Measurements from ENCODE around the genes LLCFC1, OR2A1 and TPK1.

GRCh38 chr7:141562641-141562901 lies 11.4 kb downstream of the AGK start:
- PRO-cap, result no peak

- PRO-cap, result no peak
Observed at GRCh38 chr7:141649429-141649786, 52.6 kb downstream of the DENND11 start.

DNA sequence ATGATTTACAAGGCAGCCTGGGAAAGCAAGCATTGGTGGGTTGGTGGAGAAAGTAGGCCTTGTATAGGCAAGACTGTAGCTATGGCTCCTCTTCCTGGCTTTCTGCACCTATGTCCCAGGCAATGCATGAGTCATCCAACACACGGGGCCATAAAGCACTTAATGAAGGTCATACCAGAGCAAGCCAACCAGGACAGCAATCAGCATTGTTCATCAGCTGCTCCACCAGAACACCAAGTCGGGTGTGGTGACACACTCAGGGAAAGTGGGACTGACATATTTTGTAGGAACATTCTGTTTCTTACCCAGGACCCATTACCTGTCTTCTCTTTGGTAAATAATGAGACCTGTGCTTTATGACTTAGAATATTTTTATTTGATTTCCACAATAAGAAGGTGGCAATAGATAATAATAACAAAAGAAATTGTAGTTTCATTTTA lies 5.9 kb downstream of the MGAM start:
- PRO-cap, result no peak

DNA sequence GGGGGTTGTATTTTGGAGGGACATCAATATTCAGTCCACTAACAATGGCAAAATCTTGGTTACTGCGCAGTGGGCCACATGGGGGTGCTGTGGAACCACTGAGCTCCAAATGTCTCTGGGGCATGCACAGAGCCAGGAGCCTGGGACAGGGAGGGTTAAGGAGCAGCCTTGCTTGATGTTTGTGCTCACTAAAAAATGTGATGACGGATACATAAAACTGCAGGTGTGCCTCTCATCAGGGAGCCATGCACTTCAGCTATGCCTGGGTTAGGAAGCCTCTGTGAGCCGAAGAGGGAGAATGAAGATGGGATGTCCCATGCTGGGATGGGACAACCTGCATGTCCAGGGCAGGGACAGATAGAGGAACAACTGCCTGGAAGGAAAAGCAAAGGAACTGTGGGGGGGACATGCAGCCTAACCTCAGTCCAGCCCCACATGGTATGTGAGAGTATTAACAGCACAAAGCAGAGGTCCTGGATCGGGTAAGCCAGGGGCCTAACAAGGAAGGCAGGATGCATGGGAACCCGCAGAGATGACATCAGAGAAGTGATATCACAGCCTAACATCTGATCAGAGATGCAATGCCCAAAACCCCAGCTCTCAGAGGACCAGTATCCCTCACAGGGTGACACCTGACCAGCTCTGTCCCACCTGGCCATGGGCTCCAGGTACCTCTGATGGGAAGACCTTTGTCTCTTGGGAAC lies 62.4 kb upstream of the PRSS58 start:
- PRO-cap, result no peak

GRCh38 chr7:142391712-142392023 lies 133.8 kb upstream of the PRSS58 start:
- PRO-cap, result no peak

DNA sequence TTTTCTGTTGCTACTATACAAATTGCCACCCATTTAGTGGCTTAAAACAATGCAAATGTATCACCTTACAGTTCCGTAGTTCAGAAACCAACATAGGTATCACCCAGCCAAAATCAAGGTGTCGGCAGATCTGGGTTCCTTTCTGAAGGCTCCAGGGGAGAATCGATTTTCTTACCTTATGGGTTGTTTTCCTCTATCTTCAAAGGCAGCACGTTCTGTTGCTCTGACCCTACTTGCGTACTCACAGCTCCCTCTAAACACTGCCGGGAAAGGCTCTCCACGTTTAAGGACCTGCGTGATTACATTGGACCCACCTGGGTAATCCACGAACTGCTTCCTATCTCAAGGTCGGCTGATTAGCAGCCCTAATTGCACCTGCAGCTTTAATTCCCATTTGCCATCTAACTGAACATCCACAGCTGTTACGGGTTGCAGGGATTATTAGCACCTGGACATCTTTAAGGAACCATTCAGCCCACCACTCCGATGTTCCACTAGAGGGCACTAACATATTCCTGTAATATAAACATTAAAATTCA lies 37.2 kb upstream of the PRSS1 start:
- PRO-cap, result no peak

DNA sequence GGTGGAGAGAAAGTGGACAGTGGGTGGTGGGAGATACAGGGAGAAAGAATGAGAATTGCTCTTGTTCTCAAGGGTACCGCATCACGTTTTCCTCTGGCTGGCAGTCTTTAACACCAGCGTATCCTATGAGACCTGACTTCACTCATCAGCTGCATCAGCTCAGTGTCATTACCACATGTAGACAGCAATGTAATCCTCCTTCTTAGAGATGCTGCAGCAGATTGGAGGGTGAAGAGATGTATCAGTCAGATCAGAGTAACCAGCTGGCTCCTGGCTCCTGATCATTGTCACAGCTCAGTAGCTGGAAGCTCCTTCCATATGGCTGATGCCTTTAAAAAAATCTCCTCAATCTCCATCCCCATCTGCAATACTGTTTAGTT lies 39.8 kb upstream of the EPHB6 start:
- PRO-cap, result no peak

GRCh38 chr7:142939330-142939773 lies at the start of gene LLCFC1:
LLCFC1 (plus strand) TSS chr7:142939484.
- PRO-cap, result no peak

DNA sequence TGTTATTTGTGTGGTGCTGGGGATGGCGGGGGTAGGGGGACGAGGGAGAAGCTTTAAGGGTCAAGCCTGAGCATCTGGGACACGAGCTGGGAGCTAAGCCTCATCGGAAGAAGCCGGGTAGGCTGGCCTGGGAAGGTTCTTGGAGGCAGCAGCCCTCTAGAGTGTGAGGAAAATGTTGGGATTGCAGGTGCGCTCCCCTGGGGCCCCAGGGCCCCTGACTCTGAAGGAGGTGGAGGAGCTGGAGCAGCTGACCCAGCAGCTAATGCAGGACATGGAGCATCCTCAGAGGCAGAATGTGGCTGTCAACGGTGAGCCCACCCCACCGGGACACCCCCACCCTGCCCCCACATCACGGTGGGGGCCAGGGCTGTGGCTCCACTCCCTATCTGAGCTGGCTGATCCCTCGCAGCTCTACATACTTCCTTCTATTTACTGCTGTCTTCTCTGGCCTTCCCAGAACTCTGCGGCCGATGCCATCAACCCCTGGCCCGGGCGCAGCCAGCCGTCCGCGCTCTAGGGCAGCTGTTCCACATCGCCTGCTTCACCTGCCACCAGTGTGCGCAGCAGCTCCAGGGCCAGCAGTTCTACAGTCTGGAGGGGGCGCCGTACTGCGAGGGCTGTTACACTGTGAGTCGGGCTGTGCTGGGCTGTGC lies 7.0 kb downstream of the ZYX start:
- PRO-cap, result no peak

DNA sequence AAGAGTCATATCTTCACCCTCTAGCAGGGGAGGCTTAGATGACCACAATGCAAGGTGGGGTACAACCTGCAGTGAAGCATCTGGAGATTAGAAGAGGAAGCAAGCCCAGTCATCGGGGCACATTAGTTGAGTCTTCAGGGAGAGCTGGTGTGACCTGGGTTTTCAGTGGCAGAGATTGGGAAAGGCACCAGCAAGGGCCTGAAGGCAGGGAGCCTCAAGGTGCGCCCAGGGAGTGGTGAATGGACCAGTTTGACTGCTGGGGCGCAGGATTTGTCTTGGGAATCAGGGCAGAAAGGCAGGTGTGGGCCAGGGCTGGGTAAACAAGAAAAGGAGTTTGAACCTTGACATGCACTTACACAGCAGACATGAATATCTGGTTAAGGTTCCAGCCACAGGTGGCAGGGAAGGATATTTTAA lies 574 bp upstream of the EPHA1 start:
- PRO-cap, result no peak

- PRO-cap, result no peak
Observed at GRCh38 chr7:144312112-144312669, at the start of gene OR2A1. OR2A1 (plus strand) TSS chr7:144312419.

DNA sequence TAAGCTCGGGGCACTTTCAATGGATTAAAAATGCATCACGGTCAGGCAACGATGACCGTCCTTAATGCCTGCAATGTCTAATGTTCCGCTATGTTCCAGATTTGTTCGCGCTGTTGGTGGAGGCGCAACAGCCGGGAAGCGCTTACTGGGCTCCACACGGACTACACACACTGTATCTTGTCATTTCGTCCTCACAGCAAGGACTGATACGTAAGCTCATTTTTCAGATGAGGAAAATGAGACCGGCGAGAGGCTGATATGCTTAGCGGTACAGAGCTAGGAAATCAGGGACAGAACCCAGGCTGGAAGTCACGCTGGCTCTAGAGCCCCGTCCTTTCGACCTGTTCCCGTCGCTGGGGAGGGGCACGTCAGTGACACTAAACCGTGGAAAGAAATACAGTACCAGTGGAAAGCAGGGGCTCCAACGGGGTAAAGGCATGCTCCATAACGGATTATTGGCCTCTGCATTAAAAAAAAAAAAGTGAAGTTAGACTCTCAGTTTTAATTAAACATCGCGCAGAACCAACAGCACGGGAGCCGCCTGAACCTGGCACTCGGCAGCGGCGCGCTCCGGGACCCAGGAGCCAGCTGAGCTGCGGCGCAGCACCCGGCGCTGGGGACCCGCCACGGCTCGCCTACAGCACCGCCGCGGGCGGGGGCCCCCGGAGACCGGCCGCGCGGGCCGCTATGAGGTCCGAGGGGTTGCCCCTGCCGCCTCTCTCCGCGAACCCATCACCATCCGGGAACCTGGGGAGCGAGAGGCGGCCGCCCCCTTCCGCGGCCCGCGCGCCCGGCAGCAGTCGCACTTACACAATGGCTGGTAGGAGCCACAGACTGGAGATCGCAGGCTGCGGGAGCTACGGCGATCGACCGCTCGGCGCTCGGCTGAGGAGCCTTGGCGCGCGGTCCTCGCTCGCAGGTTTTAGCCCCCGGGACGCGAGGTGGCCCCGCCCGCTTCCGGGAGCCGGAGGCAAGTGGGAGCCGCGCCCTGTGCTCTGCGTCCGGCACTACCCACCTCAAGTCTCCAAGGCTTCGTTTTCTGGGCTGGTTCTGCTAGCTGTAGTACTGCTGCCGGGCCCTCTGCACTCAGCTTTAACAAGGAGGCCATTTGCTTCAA lies at the start of gene TPK1:
Gene TPK1 (minus strand): TSS at position 897 of the 1,117 bp plus-strand sequence.
- PRO-cap, result bidirectional peak, plus-strand start at position 226 of the sequence, minus-strand start at position 75 of the sequence; unidirectional peak, minus-strand start at position 311 of the sequence; bidirectional peak, plus-strand start at position 1,035 of the sequence, minus-strand start at position 815 of the sequence

DNA sequence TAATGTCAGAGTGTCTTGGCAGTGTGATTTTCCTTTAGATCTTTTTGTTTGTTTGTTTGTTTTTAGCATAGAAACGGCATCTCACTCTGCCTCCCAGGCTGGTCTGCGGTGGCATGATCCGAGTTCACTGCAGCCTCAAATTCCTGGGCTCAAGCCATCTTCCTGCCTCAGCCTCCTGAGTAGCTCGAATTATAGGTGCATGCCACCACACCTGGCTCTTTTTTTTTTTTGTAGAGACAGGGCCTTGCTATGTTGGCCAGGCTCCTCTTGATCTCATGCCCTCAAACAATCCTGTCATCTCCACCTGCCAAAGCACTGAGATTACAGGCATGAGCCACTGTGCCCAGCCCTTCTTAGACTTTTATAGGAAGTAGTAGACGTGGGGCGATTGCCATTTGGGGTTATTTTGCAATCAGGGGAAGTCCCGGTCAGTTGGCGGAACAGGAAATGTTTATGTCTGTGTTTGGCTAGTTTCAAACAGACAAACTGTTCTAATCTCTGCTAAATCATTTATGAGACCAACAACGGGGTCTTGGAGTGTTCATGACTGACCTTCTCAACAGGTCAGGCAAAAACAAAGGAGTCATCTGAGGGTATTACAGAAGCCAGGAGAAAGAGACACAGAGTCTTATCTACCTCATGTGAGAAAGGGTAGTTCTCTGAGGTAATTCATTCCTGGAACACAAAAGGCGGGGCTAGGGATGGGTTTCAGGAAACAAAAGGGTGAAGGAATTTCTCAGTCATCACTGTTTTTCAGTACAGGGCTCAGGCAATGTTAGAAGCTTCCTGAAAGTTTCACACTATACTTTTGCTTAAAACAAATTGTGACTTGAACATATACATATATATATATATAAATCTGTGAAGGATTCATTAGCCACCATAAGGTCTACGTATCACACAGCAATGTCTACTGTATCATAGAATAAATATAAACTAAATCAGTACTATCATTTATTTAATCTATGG lies 6.5 kb upstream of the TPK1 start:
- PRO-cap, result no peak

GRCh38 chr7:145681207-145681557 lies 435.4 kb upstream of the CNTNAP2 start:
- PRO-cap, result no peak

DNA sequence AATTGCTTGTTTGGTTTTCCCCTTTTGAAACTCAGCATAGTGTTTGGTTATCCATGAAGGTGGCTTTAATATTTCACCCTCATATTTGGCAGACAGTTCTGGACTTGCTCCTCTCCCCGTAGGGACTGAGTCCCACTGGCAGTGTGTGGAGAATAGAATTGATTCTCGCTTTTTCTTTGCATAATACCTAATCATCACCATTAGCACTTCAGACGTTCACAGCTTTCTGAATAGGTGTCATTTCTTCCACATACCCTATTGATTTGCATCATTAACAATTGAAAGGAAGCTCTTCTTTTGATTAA lies 250.2 kb upstream of the C7orf33 start:
- PRO-cap, result no peak

DNA sequence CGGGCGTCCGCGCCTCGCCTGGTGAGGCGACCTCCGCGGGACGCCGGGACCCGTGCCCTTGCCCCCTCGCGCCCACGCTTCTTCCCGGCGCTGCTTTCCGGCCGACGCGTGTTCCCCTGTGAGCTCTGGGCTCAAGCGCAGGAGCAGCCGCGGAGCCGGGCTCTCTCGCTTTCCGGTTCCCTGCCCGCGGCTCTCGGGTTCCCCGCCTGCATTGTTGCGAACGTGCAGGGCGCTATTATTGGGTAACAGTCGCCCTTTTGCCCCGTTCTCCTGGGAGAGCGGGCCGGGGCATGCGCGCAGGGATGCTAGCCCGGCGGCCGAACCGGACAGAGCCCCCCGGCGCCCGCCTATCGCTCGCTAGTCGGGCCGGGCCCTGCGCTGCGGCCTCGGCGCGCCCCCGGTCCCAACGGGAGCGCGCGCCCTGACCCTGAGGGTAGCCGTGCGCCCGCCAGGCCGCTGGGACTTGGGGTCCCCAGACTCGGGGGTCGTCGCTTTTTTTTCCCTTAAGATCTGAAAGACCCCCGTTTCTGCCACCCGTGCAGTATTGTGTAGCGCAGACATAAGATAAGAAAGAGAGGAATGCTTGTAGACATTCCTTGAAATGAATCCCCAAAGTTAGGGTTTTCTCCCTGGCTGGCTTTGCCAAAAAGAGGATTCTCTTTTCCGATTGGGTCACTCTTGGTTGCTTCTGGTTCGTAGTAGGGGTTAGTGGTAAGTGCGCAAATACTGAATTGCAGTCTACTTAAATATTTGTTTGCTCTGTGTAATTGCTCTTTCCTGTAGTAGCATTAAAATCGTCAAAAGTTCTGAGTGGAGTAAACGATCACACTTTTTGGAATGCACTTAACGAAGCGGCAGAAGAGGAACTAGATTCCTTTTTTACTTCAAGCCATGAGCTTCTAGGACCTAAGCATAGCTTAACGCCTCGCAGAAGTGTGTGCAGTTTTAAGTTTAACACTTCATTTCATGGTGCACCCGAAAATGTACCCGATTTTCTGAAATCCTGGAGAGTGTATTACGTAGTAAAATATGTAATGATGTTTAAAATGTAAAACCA lies 1.0 kb downstream of the CUL1 start:
- PRO-cap, result bidirectional peak, plus-strand start at position 357 of the sequence, minus-strand start at position 213 of the sequence

- PRO-cap, result no peak
Observed at GRCh38 chr7:148776527-148777367, 78.0 kb downstream of the CUL1 start.

GRCh38 chr7:148809552-148810403 lies 74.3 kb downstream of the EZH2 start:
- PRO-cap, result no peak

GRCh38 chr7:148949828-148950172 lies 65.7 kb upstream of the EZH2 start:
- PRO-cap, result no peak

GRCh38 chr7:148979693-148980250 lies 48.5 kb downstream of the PDIA4 start:
- PRO-cap, result no peak

All from tibial artery (tissue), 1 donor.